ENCODE results near the genes RAB41 and DLG3.

GRCh38 chrX:65739653-65740528 lies 72.4 kb downstream of the MSN start:
- PRO-cap = no peak

DNA sequence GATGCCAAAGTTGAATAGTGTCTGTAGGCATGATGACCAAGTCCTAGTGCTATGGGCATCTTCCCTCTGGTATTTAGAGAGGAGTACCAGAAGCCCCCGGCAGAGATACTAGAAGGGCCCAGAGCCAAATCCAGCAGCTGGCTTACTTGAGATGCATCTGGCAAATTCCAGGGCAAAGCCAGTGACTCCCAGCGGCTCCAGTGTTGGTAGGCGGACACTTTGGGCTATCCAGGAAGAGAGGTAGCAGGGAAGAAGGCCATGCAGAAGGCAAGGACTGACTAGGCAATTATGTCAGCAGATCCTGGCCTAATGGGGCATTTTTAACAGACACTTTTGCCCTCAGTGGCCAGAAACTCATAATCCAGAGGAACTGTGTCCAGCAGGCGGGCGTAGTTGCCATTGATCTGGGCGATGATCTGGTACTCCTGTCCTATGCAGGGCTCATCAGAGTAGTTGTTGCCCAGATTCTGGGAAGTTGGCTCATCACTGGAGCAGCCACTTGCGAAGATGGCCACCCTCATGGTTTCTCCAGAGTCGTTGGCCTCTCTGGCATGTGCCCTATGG lies 17.9 kb downstream of the VSIG4 start:
- PRO-cap = no peak

- PRO-cap = no peak
Observed at GRCh38 chrX:66164874-66165572, 976 bp downstream of the HEPH start.

GRCh38 chrX:68298909-68299294 lies 134.4 kb downstream of the OPHN1 start:
- PRO-cap = no peak

DNA sequence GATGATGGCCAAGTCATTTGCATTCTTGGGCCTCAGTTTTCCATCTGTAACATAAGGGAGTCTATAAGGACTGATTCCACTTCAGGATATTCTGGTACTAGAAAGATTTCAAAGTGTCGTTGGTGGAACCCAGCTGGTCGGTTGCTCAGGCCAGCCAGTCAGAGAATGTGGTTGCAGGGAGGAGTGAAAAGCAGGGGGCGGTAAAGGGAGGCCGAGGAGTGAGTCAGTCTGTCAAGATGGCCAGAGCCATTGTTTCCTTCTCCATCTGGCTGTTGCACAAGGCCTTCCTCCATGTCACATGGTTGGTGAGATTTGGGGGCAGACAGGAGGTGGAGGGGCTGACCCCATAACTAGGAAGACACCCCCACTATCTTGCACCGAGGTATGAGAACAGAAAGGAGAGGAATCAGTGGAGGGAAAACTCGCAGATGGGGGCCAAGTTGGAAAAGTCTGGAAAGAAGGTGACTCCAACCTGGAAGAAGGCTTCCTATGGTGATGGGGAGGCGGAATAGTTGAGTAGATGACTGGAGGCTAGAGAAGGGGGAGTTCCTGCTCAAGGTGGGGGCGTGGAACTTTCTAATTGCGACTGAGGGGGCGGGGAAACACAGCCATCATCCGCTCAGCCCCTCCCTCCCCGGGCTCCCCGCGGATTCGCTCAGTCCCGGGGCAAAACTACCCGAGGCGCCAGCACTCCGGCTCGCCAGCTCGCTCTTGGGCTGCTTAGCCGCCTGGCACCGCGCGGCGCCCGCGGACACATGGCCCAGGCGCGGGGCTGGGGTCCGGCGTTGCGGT lies 38.4 kb downstream of the STARD8 start:
- PRO-cap = bidirectional peak, plus-strand start at position 669 of the sequence, minus-strand start at position 510 of the sequence

- PRO-cap = bidirectional peak, plus-strand start at chrX:68696502, minus-strand start at chrX:68696437
Observed at GRCh38 chrX:68696248-68696806, 48.9 kb downstream of the STARD8 start.

- PRO-cap = no peak
Observed at GRCh38 chrX:68703367-68703618, 55.8 kb downstream of the STARD8 start.

DNA sequence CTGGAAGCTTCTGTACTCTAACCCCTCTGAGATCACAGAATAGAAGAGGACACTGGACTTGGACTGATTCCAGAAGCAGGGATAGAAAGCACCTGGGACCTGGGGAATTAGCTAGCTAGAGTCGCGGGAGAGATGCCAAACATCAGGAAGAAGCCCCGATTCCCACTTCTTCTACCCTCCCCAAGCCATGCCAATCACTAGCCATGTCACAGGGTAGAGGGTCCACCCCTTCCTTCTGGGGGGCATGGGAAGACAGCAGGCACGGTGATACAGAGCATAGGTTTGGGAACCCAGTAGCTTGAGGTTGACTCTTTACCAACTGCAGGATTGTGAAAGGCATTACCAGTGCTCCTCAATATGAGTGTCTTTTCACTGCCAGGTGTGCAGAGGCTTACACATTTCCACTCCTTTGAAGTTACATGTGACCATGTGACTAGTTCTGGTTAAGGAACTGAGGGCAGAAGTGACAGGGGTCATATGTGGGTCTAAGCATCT lies 34.1 kb upstream of the EFNB1 start:
- PRO-cap = no peak

- PRO-cap = unidirectional peak, minus-strand start at chrX:68830213
Observed at GRCh38 chrX:68830131-68830449, 1.3 kb downstream of the EFNB1 start.

DNA sequence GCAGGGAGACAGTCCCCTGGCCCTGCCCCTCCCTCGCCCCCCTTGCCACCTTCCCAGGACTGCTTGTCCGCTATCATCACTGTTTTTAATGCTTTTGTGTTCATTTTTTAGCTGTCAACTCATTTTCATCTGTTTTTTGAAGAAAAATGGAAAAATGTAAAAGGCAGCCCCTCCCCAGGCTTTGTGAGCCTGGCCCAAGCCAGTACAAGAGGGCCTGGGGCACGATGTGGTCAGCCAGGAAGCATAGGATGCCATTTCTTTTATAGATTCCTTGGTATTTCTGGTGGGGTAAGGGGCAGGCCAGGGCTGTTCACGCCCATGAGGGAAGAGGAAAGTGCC lies 12.1 kb downstream of the EFNB1 start:
- PRO-cap = no peak

- PRO-cap = no peak
Observed at GRCh38 chrX:69025937-69026335, 139.3 kb downstream of the PJA1 start.

GRCh38 chrX:69137371-69137941 lies 27.8 kb downstream of the PJA1 start:
- PRO-cap = unidirectional peak, minus-strand start at chrX:69137787

DNA sequence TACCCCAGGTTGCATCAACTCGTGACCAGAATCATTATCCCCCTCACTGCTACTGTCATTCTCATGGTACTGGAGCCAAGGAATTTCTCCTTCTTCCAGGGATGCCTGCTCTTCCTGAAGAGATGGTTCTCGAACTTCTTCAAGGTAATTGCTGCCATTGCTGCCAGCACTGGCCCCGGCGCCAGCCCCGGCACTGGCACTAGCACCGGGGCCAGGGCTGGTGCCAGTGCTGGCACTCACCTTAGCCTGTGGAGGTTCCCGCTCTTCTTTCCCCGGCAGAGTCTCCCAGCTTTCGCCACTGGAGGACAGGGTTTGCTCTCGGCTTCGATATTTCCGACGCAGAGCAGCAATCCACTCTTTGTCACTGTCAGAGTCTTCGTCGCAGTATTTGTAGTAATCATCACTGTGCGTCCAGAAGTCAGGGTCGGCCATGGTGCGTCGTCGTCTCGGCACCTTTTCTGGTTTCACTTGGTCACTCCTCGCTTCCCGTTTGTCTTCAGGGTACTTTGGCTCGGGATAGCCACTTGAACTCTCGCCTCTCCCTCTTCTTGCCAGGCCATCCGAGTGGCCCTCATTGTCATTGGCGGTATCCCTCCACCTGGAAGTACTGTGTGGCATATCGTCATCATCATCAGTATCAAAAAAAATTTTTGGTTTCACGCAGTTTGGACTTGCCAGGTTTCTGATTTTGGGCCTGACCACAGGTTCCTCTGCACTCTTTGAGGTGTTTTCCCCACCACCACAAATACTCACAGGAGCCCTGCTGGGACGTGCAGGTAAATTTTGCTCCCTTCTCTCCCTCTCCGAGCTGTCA lies 3.3 kb downstream of the PJA1 start:
- PRO-cap = no peak

GRCh38 chrX:69555871-69557024 lies 52.1 kb downstream of the NALF2 start:
- PRO-cap = no peak

- PRO-cap = no peak
Observed at GRCh38 chrX:69990304-69990739, 59.4 kb downstream of the AWAT2 start.

- PRO-cap = no peak
Observed at GRCh38 chrX:70135603-70136096, 2.4 kb downstream of the IGBP1 start.

DNA sequence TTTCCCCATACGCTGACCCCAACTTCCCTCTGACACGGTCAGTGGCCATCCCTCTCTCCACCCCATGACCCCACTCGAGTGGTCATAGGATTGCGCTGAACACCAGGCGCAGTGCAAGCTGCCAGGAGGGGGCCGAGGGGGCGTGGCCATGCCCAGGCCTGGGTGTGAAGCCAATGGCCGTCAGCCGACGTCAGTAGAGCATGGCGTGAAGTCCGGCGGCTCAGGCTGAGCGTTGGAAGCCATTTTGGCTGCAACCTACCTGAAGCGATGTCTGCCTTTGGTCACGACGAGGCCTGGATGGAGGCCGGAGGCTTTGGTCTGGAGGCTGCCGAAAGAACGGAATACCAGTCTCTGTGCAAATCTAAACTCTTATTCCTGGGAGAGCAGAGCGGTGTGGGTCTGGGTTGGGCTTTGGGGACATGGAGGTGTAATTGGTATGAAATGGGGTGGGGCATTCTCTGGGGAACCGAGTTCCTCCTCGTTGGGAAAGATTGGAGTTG lies at the start of gene RAB41:
Gene RAB41, plus strand, starts transcription at position 222 of the 500 bp plus-strand sequence.
- PRO-cap = no peak

GRCh38 chrX:70398775-70399308 lies 24.3 kb upstream of the GDPD2 start:
- PRO-cap = no peak

DNA sequence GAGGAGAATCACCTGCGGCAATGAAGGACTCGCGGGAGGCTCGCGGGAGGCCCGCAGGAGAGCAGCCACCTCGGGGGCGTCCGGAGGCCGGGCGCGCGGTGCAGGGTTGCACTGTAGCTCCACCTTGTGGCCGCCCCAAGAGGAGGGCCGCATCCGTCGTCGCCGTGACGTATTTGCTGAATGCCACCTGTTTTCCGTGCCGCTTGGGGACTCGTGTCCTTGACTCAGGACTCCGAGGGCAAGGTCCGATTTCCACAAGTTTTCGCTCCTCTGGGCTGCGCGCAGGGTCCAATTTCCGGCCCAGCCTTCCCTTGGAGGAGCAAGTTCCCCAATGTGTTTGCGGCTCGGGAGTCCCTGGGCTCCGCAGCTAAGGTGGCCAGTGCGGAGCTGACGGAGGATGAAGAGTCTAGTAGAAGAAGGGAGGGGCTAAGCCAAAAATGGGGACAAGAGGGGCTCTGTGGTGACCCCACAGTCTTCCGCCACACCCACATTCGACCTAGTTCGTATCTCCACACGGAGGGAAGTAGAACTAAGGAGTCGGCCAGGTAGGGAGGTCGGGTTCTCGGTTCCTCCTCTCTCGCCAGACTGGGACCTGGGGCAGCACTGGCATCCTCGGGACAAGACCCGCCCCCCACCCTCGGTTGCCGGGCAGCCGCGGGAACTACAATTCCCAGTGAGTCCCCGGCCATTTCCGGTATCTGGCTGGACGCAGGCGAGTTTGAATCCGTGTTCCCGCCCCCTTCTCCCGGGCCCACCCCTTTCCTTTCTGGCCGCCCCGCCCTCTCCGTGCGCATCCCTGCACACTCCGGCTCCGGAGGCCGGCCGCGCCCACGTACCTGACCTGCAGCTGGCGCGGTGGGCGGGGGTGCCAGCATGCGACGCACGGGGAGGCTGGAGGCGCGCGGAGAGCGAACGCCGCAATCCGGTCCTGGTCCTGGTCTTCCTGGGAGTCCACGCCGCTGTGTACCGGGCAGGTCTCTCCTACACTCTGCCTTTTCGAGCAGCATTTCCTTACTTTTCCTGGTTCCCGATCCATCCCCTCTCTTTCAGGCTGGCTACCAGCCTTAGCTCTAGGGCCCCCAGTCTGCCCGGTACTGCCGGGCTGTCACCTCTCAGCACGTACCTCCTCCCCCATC lies 10.4 kb upstream of the DLG3 start:
- PRO-cap = unidirectional peak, plus-strand start at position 186 of the sequence; bidirectional peak, plus-strand start at position 817 of the sequence, minus-strand start at position 594 of the sequence

- PRO-cap = no peak
Observed at GRCh38 chrX:70444632-70445105, at the start of gene DLG3. Gene DLG3, plus strand, starts transcription at chrX:70444835.